Spinal cord (tissue), 3 donors: ENCODE data around the gene F10.

DNA sequence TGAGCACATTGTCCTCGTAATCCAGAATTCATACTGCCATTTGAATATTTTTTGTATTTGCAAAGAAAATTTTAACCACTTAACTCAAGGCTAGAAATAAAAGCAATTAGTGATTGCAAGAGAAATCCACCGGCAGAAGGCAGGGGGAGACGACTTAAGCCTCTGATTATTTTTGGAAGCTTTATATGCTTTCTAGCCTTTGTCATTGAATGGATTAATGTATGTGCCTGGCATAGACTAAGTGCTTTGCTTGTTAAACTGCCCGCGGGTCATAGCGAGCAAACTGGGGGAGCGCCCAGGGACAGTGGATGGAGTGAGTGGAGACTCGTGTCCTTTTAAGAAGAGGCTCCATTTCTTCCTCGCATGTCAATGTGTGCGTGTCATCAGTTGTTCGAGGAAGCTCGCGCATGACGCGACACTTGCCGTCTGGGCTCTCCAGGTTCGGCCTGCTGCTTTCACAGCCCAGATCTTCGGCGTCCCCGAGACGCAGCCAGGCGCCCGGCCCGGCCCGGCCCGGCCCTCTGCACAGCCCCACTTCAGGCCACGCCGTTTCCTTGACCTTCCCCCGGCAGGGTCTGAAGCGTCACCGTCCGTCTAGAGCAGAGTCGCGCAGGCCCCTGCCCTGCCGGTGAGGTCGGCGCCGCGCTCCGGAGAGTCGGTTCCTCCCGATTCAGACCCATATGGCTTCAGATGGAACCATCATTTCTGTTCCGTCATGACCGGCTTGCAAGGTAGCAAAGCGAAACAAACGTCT is 791 bp upstream of the ARHGEF7 start:
- PRO-cap: no peak
- RAMPAGE, long total RNA: no peak

- PRO-cap: no peak
- RAMPAGE, long total RNA: no peak
These were observed 38.8 kb downstream of the ARHGEF7 start for GRCh38 chr13:111153807-111154334.

DNA sequence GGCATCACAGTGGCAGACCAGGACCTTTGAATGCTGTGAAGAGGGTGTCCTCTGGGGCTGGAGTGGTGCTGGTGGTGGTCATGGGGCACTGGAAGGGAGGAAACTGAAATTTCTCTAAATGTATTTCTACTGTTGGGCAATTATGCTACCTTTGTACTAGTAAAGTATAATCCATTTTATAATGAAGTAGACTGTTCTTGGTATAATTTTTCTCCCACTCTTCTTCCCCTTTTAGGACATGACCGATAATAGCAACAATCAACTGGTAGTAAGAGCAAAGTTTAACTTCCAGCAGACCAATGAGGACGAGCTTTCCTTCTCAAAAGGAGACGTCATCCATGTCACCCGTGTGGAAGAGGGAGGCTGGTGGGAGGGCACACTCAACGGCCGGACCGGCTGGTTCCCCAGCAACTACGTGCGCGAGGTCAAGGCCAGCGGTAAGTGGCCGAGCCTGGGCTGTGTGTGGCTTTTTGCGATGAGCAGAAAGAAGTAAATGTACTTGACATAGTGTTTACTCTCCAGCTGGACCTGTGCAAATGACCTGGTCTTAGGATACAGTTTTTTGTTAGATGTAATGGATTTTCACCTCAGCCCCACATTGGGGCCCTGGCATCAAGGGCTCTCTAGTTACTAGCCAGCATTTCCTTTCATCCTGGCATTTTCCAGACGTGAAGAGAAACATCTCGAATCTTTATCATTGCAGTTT is 102.5 kb downstream of the ARHGEF7 start:
- PRO-cap: no peak
- RAMPAGE, long total RNA: no peak

GRCh38 chr13:111278783-111279288 is 41.6 kb upstream of the TEX29 start:
- PRO-cap: no peak
- RAMPAGE, long total RNA: no peak

DNA sequence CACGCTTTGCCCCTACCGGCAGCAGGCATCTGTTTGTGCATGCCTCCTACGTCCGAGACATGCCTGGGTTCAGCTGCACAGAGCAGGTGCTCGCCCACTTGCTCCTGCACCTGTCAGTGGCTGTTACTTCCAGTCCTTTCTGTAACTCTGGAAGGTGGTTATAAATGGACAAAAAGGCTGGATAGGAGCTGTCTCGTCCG is 18.0 kb upstream of the TEX29 start:
- PRO-cap: no peak
- RAMPAGE, long total RNA: no peak

DNA sequence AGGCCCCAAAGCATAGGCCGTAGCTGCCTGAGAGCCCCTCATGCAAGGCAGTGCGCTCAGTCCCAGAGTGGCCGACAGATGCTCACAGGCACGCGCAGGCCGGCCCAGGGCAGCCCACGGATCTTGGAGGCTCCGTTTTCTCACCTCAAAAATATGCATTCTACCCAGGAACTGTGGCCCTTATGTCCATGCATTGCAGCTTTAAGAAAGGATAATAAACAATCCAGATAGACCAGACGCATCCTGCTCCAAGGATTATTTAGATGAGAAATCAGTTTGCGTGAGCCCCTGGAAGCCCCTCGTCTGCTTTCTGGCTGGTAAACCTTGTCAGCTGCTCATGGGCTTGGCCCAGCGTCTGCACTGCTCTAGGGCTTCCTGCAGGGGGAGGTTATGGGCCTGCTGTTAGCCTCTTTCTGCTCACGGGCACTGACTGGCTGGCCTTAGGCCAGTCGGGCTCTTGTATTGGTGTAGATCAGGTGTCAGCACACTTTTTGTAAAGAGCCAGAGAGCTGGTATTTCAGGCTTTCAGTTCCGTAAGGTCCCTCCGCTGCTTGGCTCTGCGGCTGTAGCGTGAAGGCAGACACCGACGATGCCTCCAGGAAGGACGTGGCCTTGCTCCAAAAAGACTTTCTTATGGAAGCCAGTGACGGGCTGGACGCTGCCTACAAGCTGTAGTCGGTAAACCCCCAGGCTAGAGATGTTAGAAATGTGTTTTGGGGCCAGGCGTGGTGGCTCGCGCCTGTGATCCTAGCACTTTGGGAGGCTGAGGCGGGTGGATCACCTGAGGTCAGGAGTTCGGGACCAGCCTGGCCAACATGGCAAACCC is 24.3 kb downstream of the TEX29 start:
- PRO-cap: no peak
- RAMPAGE, long total RNA: no peak

DNA sequence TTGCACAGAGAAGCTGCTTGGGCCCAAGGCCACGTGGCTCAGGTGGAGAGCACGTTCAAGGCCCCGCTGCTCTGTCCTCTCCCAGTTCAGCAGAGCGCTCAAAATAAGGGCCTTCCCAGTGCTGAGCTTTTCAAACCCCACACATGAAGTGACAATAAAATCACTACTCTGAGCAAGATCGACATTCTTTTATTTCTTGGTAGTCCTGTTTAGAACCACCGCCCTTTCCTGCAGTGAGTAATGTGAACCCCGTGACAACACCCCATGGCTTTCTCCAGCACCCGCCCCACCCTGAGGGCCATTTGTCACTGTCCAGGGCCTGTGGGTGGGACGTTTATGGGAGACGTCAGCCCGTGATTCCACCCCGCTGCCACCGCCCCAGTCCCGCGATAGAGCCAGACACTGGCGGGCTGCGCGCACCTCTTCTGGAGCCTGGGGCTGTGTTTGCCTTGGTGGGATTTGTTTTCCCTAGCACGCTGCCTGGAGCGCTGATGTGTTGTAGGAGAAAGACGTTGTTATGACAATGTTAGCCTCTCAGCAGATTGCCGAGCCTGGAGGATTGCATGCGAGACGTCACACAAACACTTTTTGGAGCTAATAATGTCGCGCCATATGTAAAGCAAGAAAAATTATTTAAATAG is 263.6 kb downstream of the TEX29 start:
- PRO-cap: no peak
- RAMPAGE, long total RNA: no peak

DNA sequence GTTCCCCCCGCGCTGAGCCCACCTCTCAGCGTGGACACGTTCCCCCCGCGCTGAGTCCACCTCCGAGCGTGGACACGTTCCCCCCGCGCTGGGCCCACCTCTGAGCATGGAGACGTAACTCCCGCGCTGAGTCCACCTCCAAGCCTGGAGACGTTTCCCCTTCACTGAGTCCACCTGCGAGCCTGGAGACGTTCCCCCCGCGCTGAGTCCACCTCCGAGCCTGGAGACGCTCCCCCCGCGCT is 96.8 kb downstream of the SOX1 start:
- PRO-cap: no peak
- RAMPAGE, long total RNA: no peak

GRCh38 chr13:112193620-112194212 is 126.8 kb downstream of the SOX1 start:
- PRO-cap: no peak
- RAMPAGE, long total RNA: no peak

DNA sequence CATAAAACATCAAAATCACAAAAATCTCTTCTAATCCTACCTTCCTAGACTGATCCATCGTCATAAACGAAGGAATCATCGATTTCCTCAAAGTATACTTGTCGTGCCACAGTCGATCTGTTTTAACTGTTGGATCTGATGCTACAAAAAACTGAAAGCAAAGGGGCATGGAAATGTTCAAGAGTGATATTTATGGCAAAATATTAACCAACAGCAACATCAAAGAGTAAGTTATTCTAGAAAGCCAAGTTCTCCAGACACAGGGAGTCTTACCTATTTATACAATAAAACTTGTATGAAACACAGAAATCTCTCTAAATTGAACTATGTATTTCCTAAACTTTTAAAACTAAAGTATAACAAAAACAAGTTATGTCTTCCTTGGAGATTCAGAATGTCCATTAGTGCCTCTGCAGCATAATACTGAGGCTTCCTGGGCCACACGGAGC is 60.6 kb downstream of the TUBGCP3 start:
- PRO-cap: no peak
- RAMPAGE, long total RNA: no peak

- PRO-cap: no peak
- RAMPAGE, long total RNA: no peak
These were observed 49.7 kb downstream of the TUBGCP3 start for GRCh38 chr13:112537863-112539009.

DNA sequence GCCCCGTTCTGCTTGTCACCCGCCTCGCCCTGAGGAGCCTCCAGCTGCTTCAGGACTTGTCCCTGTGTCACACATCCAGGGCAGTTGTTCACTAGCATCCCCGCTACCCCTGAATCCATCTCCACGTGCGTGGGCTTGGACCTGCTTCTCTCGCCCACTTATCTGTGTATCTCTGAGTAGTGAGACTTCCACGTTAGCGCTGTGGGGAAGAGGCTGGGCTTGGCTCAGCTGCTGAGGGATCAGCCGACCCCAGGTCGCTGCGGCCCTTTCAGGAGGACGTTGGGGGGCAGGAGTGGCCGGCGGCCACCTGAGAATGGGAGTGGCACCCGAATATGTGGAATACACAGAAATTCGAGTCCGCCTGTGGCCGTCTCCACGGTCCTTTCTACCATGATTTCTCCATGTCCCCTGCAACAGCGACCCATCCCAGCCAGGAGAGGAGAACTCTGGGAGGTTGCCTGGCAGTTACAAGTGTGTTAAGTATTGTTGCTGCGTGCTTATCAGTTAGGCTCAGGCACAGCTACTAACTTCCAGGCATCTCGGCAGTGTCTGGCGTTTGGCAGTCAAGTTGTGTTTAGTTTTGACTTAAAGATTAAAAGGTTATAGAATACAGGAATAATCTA is 11.1 kb downstream of the ATP11A start:
- PRO-cap: no peak
- RAMPAGE, long total RNA: no peak

GRCh38 chr13:112729876-112730704 is 40.3 kb downstream of the ATP11A start:
- PRO-cap: no peak
- RAMPAGE, long total RNA: no peak

GRCh38 chr13:112826602-112827215 is 136.9 kb downstream of the ATP11A start:
- PRO-cap: no peak
- RAMPAGE, long total RNA: no peak

DNA sequence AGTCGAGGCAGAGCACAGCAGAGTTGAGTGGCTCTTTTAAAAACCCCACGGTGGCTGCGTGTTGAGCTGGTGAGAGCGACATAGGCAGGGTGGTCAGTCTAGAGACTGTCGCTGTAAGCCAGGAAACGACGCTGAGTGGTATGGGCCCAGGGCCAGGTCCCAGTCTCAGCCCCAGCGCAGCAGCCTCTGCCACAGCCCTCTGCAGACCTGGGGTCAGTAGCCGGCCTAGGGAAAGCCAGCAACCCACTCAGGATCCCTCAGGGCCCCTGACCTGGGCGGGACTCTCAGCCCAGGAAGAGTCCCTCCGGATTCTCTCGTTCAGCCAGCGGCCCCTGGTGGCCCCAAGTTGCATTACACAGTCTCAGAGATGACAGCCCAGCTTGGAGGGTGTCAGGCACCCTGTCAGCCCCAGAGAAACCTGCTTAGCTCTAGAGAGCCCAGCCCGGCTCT is 94.6 kb upstream of the MCF2L start:
- PRO-cap: no peak
- RAMPAGE, long total RNA: no peak

DNA sequence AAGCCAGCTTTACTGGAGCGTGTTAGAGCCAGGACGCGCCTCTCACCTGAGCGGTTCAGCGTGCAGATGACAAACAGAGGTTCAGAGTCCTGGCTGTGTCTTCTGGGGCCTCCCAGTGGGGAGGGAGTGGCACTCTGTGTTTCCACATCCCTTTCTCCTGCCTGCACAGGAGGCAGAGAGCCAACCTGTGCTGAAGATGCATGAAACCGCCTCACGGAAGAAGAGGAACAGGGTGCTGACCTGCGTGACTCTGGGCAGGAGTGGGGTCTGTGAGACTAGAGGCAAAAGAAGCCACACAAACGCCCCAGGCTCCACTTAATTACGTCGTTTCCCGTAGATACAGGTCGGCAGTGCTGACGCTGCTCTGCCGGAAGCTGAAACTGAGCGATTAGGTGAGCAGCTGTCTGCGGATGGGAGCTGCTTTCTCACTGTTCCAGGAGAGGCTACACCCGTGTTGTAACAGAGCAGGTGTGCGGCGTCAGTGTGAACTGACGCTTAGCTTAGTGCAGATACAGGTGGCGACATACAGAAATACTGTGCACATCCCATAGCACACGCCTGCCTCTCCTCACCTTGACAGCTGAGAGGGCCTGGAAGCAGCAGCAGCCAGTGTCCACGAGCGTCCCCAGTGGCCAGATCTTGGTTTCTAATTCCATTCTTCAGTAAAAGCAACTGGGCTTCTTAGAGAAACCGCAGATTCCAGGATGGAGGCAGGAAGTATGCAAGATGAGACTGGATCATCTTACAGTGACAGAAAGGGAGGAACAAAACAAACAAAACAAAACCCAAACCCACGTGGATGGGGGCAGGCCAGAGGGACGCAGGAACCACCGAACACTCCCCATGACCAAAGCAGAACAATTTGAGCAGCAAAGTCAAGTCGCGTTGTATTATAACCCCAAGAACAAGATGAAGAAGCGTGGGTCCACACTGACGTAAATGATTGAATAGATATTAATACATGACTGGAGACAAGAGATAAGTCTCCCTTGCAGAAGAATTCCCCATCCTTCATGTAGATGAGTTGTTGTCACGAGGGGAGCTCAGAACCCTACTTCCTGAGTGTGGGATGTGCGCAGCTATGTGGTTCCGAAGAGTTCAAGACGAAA is 37.6 kb upstream of the MCF2L start:
- PRO-cap: no peak
- RAMPAGE, long total RNA: no peak

- PRO-cap: no peak
- RAMPAGE, long total RNA: no peak
These were observed 14.5 kb downstream of the MCF2L start for GRCh38 chr13:112983332-112984111.

GRCh38 chr13:112996655-112997156 is 27.7 kb downstream of the MCF2L start:
- PRO-cap: no peak
- RAMPAGE, long total RNA: no peak

GRCh38 chr13:113044075-113045187 is 61.2 kb upstream of the F7 start:
- PRO-cap: no peak
- RAMPAGE, long total RNA: no peak

GRCh38 chr13:113122109-113122989 is at the start of gene F10:
Gene F10, plus strand, starts transcription at chr13:113122799.
- PRO-cap: no peak
- RAMPAGE, long total RNA: start-site peak on the plus strand at chr13:113122805-113122843, 24 and 19 reads in 2 replicates